HTR-8/SVneo (cell line): ENCODE data around the gene ADISSP.

- RRBS, result 2% methylated on average over 22 of the region's 60 CpGs
These were observed 366 bp downstream of the MRPS26 start for GRCh38 chr20:3046153-3046682.

- RRBS, result no CpG with 5 or more reads among the region's 7 CpGs
These were observed 3.5 kb downstream of the AVP start for GRCh38 chr20:3080891-3081606.

DNA sequence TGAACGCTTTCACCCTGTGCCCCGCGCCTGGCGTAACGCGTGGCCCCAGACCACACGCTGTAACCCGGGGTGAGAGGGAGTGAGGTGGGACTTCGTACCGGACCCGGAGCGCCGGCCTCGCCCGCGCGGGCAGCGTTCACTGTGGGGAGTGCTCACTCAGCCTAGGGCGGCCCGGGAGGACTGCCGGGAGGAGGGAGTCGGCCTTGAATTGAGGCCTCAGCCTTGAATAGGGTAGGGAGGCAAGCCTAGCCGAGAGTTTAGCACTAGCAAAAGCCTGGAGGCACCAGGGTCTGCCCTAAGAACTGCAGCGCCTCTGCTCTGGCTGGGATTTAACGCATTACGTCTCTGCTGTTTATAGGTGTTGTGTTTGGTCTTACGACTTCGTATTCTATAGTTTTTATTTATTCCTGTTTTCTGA, 891 bp upstream of the LZTS3 start:
- RRBS, result 1% methylated on average over 8 of the region's 28 CpGs

DNA sequence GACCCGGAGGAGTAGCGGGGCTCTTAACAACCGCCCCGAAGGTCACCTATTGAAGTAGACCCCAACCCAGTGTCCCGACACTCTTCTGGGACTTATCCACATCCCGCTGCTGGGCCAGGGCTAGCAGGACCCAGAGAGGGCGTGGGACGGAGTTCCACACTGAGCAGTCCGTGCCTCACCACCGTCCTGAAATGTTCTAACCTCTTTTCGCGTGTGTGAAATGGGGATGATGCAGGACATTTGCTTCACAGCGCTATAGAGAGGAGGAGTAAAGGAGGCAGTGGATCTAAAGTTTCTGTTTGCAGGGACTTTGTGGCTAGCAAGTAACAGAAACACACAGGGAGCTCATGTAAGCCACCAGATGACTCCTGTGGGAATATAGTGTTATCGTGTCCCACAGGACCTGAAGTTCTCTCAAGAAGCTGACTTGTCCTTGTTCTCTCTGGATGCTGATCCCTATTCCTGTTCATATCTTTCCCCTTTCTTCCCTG, 626 bp downstream of the ITPA start:
- RRBS, result 6% methylated on average over 1 of the region's 14 CpGs

GRCh38 chr20:3326788-3327290, 80.6 kb downstream of the DNAAF9 start:
- RRBS, result no CpG with 5 or more reads among the region's 6 CpGs

- RRBS, result no CpG with 5 or more reads among the region's 9 CpGs
These were observed 54.0 kb downstream of the ATRN start for GRCh38 chr20:3524536-3525405.

DNA sequence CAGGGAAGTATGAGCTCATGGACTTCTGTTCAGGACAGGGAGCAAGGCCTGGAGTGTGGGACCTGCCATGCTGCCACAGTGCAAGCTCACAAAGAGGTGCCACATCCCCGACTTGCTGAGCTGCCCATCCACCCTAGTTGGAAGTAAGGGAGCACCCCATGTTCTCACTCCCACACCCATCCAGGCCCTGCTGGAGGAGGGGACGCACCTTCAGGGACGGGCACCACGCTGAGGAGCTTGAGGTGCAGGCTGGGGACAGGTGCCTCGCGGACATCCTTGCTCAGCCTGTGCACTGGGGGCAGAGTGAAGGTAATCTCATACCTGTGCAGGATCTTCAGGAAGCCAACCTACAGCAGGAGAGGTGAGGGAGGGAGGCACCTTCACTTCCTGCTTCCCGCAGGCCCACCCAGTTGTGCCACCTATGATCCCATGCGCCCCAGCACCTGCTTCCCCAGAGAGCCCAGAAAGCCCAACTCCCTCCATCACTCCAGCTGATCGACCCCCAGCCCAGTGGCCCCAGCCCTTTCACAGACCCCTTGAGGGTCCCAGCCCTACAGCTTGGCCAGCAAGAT, 12.2 kb downstream of the ADISSP start:
- RRBS, result no CpG with 5 or more reads among the region's 9 CpGs

DNA sequence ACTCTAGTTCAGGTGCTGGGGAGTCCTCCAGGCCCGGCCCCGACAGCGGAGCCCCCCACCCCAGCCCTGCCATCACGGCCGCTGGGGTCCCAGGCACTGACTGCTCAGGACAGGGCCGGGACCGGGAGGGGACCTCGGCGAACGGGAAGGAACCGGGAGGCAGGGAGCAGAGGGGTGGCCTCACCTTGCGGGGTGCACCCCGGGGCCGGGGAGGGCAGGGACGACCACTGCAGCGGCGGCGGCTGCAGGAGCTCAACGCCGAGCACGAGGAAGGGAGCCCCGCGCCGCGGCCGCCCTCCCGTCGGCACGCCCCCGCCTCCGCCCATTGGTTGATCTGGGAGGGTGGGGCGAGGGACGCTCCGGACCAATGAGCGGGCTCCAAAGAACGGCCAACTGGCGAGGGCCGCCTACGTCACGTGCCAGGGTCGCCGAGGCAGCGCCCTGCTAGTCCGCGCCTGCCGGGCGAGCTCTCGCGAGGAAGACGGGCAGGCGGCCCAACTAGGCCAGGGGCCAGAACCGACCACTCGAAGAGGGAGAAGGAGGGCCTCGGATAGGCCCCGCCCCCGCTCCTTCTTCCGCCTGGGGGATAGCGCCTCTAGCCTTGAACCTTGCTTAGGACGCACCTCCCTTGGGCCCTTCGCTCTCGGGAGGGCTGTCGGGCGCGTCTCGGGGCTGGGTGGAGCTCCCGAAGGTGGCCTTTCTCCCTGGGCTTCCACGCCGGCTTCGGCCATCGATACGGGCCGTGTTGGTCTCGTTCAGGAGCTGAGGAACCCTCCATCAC, at the start of gene ADISSP:
ADISSP (minus strand) TSS at position 275 of the 781 bp plus-strand sequence.
- RRBS, result 1% methylated on average over 16 of the region's 73 CpGs

DNA sequence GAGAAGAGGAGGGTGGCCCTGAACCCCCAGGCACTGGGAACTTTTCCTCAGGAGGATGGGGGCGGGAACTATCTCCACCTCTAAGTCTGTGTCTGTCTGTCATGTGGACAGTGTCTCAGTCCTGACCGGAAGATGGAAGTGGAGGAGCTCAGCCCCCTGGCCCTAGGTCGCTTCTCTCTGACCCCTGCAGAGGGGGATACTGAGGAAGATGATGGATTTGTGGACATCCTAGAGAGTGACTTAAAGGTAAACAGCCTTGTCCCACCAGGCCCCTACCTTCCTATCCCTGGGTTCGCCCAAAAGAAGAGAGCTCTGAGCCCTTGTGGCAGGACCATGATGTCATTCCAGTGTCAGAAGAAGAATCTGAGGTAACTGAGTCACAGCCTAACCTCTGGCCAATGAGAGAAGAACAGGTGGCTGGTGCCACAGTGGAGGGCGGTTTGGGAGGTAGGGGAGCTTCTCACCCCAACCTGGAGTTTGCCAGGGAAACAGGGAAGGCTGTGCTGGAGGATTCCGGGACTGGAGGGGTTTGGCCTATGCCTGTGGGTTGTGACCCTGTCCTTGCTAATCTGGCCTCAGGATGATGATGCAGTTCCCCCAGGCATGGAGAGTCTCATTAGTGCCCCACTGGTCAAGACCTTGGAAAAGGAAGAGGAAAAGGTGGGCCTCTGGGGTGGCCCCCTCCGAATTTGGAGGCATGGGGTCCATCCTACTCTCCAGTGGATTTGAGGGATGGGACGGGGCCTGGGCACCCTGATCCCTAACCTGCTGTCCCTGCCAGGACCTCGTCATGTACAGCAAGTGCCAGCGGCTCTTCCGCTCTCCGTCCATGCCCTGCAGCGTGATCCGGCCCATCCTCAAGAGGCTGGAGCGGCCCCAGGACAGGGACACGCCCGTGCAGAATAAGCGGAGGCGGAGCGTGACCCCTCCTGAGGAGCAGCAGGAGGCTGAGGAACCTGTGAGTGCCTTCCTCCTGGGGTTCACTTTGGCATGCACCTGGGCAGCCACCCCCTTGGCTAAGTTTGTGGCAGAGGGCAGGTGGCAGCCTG, 5.4 kb downstream of the CDC25B start:
- RRBS, result no CpG with 5 or more reads among the region's 20 CpGs

DNA sequence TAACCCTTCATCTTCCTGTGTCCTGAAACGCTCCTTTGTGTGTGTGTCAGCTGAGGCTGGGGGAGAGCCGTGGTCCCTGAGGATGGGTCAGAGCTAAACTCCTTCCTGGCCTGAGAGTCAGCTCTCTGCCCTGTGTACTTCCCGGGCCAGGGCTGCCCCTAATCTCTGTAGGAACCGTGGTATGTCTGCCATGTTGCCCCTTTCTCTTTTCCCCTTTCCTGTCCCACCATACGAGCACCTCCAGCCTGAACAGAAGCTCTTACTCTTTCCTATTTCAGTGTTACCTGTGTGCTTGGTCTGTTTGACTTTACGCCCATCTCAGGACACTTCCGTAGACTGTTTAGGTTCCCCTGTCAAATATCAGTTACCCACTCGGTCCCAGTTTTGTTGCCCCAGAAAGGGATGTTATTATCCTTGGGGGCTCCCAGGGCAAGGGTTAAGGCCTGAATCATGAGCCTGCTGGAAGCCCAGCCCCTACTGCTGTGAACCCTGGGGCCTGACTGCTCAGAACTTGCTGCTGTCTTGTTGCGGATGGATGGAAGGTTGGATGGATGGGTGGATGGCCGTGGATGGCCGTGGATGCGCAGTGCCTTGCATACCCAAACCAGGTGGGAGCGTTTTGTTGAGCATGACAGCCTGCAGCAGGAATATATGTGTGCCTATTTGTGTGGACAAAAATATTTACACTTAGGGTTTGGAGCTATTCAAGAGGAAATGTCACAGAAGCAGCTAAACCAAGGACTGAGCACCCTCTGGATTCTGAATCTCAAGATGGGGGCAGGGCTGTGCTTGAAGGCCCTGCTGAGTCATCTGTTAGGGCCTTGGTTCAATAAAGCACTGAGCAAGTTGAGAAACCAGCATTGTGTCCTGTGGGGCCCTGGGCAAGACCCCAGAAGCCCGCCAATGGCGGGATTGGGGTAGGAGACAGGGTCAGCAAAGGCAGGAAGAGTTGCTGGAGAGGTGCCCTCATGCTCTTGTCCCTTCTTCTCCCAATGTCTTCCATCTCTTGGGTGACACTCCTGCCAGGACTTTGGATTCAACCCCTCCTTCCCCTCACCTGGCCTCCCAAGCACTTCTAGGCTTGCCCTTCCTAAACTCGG, 9.5 kb downstream of the CDC25B start:
- RRBS, result no CpG with 5 or more reads among the region's 16 CpGs

DNA sequence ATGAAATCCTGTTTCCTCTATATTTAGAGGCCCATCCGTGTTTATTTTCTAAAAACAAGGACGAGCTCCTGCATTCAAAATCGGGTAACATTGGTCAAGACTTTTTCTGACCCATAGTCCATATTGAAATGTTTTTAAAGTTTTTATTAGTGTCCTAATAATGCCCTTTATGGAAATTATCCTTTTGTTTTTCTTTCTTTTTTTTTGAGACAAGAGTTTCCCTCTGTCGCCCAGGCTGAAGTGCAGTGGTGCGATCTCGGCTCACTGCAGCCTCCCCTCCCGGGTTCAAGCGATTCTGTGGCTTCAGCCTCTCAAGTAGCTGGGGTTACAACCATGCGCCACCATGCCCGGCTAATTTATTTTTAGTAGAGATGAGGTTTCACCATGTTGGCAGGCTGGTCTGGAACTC, 841 bp downstream of the AP5S1 start:
- RRBS, result no CpG with 5 or more reads among the region's 10 CpGs

DNA sequence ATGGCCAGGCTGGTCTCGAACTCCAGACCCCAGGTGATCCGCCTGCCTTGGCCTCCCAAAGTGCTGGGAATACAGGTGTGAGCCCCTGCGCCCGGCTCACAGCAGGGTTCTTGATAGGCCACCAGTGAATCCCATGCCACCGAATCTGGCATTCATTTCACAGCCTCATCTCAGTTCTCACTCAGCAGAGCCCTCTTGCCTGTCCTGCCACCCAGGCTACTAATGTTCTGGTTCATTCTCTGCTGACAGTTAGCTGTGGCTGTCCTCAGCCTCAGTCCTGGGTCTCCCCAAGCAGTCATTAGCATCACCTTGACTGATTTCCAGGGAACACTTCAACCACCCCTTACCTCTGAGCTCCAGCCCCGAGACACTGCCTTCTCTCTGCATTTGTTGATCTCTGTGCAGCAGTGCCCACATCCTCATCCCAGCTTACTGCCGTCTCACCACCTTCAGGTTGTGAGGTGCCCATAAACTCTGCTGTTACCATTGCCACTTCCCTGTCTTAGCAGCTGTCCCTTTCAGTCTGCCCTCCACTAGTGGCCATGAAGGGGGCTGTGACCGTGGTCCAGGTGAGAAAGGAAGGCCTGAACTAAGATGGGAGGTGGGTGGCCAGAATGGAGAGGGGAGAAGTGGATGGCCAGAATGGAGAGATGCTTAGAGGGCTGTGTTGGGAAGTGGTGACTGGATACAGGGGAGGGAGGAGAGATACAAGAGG, 36.4 kb downstream of the PANK2 start:
- RRBS, result no CpG with 5 or more reads among the region's 8 CpGs

GRCh38 chr20:4153236-4153651, 4.6 kb downstream of the SMOX start:
- RRBS, result no CpG with 5 or more reads among the region's 4 CpGs

DNA sequence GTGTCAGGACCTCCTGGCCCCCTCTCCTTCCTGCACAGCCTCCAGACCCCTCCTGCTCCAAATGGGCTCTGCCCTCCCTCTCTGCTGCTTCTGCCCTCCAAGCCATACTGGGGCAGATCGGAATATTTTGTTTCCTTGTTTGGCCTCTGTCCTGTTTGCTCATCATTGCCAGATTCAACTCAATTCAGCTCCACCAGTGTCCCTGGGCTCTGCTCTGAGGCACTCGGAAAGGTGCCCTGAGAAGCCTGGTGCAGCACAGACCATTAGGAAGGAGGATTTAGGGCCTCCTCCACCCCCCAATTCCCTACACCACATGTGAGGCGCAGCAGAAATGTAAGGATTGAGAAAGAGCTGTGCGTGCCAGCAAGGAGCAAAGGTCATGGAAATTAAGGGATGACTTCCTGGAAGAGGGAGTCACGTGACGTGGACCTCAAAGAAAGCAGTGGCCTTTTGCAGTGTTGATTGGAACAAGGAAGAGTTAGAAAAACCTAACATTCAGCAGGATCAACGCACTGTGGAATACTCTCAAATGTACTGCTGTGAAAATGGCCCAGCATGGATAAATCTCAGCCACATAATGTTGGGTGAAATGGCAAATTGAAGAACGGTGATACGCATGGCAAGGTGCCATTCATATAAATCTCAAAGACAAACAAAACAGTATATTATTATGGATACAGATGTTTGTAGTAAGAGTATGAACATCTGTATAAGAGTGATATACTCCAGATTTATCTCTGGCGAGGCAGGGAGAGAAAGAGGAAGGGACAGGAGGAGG, 4.2 kb downstream of the ADRA1D start:
- RRBS, result no CpG with 5 or more reads among the region's 10 CpGs

DNA sequence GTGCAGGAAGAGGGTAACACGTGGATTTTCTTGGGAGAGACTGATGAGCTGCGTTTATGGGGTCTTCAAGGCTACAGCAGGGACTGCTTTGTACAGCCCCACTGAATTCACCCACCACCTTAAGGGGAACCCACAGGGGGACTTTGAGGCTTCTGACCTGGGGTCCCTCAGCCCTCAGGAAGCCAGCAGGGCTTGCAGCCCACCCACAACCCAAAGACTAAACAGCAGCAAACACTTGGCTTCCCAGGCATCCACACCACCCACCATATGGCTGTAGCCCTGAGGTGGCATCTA, 33.4 kb downstream of the RASSF2 start:
- RRBS, result no CpG with 5 or more reads among the region's 2 CpGs

DNA sequence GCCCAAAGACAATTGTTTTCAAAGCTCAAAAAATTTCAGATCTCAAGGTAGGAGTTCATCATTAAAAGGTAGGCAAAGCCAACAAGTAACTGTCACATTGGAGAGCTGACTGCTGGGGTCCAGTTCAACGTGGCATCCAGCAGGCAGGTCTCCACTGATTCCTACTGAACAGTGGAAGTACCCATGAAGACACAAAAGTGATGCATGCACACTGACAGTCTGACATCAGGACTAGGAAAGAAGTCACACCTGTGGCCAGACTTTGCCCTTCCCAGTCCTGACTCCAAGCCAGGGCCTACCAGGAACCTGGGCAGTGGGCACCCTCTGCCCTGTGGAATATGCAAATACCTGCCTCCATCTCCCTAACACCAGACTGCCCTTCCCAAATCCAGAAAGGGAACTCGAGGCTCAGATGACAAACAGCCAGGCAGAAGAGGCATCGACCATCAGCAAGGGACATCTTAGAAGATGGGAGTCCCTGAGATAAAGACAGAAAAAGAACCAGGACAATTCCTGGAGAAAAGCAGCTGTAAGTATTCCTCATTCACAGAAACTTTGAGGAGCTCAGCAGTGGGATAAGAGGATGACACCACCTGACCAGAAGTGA, 50.9 kb downstream of the SLC23A2 start:
- RRBS, result no CpG with 5 or more reads among the region's 3 CpGs

DNA sequence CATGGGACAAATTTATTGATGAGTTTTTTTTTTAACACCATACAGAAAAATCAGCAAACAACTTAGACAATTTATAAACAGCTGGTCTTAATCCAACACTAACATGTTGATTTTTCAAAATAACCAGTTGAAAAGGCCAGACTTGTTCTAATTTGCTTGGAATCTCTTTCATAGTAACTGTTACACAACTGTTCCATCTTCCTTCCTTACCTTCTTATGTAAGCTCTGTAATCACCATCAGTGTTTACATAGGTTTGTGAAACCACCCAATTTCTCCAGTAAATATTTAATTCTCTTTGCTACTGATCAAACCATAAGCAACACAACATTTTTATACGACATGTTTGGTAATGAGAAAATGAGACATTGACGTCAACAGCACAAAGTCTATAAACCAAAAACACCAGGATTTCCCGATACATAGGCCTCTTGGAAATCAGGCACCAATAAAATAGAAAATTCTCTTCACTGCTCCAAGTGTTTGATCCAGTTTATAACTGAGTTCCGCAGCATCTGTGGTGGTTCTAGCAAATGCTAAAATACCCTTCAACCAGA, 34.0 kb downstream of the SLC23A2 start:
- RRBS, result no CpG with 5 or more reads among the region's 4 CpGs

DNA sequence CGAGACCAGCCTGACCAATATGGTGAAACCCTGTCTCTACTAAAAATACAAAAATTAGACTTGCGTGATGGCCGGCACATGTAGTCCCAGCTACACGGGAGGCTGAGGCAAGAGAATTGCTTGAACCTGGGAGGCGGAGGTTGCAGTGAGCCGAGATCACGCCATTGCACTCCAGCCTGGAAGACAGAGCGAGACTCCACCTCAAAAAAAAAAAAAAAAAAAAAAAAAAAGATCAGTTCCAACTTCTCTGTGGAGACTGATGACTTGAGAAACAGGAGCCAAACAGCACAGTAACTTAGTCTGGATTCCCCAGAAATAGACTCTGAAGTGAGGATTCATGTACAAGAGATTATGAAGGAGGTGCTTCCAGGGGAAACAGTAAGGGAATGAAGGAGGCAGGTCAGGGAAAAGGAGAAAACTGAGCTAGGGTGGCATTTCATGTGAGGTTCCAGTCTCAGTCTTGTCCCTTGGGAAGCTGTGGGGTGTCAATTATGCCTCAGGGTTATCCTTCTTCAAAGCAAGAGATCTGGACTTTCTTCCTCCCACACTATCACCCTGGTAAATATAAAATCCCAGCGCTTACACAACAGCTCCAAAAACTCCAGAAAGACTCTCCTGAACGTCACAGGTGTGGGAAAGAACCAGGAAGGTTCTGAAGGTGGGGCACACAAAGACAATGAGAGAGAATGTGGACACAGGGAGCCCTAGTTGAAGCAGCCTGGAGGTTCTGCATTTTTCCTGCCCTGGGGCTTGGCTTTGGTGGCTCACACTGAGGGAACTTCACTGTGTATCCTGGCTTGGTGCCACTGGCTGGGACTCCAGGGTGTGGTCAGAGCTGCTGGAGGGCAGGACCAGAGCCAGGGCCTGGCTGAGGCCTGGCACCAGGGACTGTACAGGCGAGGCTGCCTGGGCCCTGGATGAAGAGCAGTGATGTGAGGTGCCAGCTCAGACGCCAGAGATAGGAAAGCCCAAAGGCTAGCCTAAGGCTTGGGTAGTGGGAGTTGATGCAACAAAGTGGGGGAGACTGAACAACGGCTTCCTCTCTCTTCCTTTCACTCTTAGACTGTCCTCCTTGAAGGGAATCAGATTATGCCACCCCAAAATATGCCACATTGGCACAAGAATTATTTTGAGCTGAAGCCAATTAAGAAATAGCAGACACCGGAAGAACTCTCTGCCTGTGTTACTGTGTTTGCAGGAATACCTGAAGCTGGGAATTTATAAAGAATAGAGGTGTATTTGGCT, 39.8 kb downstream of the TMEM230 start:
- RRBS, result no CpG with 5 or more reads among the region's 14 CpGs

GRCh38 chr20:5078388-5078962, 34.4 kb downstream of the TMEM230 start:
- RRBS, result no CpG with 5 or more reads among the region's 11 CpGs

DNA sequence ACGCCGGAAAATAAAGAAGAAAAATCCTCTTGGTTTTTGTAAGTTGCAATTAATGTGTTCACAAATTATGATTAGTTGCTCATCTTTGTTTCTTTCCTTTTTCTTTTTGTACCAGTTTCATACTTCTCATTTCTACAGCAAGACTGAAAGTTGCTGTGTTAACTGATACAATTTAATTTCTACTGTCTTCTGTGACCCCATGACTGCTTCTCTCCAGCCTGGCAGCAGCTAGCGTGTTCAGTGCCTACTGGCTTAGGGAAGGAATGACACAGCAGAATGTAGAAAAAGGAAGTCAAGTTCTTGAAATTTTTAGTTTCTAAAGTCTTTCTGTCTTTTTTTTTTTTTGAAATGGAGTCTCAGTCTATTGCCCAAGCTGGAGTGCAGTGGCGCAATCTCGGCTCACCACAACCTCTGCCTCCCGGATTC, 32.6 kb downstream of the TMEM230 start:
- RRBS, result no CpG with 5 or more reads among the region's 6 CpGs